ENCODE measurements around the gene E2F8.

DNA sequence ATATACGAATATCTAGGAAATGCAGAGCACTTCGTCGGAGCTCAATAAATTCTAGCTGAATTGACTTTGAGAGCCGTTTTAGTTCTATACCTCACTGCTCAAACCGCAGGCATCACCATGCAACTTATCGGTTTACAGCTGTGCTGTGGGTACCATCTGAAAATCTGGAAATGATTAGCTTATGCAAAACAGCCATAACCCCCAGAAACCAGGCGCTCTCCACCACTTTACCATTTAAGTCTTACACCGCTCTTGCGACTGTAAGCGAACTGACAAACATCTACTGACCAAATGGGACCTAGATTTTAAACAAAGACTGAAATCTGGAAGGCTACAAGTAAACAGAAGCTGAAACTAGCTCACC lies 925 bp downstream of the SPTY2D1 start:
- RRBS, 2 experiments: no CpG with 5 or more reads among the region's 10 CpGs

DNA sequence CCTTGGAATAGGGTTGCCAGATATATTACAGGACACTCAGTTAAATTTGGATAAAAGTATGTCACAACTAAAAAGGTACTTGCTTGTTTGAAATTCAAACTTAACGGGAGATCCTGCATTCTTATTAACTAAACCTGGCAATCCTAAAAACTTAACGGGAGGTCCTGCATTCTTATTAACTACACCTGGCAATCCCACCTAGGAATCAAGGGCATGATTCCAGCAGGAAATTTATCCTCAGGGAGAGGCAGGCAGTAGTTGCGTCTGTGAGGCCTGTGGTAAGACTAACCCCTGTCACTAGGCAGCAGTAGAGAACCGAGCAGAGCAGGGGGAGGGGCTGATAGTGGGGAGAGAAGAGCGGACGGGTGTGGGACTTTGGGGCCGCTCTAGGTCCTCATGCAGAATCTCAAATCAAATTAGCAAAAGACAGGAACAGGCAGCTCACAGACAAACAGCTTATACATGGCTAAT lies 30.2 kb upstream of the TMEM86A start:
- RRBS, 2 experiments: no CpG with 5 or more reads among the region's 7 CpGs

DNA sequence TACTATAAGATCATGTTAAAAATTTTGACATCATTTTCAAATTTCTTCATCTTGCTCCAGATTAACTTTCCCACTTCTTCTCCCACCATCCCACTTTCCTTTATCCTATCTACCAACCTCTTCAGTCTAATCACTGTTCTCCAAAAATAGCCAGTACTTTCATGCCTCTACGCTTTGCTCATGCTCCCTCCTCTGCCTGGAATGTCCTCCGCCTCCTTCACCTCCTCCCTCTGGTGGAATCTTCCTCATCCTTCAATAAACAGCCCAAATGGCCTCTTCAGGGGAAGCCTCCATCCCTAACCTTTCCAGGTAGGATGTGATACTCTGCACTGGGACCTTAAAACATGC lies 7.8 kb upstream of the CSRP3 start:
- RRBS, 2 experiments: no CpG with 5 or more reads among the region's 2 CpGs

- RRBS, 2 experiments: 1 to 2% methylated on average over 56 to 60 of the region's 72 CpGs
Measured at GRCh38 chr11:19240781-19241457, at the start of gene E2F8. E2F8 (minus strand) TSS chr11:19240945.

GRCh38 chr11:19342216-19342508 lies 101.4 kb upstream of the E2F8 start:
- RRBS, 2 experiments: no CpG with 5 or more reads among the region's 1 CpG

GRCh38 chr11:19474819-19475769 lies 234.3 kb upstream of the E2F8 start:
- RRBS, 2 experiments: no CpG with 5 or more reads among the region's 11 CpGs

GRCh38 chr11:19703130-19703634 lies 9.5 kb upstream of the NAV2 start:
- RRBS, 2 experiments: no CpG with 5 or more reads among the region's 7 CpGs

DNA sequence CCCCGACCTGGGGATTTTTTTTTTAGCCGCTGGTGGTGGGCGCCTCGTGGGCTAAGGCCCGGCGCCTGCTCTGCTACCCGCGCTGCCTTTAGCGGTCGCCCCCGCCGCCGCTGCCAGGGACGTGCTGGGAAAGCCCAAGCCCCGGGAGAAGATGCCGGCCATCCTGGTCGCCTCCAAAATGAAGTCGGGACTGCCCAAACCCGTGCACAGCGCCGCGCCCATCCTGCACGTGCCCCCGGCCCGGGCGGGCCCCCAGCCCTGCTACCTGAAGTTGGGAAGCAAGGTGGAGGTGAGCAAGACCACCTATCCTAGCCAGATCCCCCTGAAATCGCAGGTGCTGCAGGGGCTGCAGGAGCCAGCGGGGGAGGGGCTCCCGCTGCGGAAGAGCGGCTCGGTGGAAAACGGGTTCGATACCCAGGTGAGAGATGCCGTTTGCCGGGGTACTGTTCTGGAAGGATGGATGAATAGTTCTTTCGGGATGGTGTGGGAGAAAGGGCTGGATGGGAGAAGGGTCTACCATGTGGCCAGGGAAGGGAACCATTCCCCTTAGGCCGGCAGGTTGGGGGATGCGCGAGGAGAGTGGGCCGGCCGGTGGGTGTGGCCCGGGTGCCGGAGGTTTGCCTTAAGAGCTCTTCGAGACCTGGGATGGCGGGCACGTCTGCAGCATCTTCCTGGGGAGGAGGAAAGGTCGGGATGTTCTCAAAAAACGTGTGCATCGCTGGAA lies 1.1 kb downstream of the NAV2 start:
- RRBS, 2 experiments: 2 to 3% methylated on average over 19 of the region's 50 CpGs

DNA sequence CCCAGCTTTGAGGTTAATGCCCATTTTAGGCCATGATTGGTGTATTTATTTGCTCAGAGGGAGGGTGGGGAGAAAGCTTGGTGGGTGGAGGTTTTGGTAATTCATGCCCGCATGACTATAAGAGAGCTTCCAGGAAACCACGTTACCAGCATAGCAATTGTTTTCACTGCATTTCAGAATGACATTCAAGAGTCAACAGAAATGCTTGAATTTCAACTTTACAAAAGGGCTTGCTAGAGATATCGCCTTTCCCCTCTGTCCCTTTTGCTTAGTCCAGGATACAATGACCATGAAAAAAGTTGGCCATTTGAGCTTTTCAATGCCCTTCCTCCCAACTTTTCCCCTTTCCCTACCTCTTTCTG lies 41.2 kb downstream of the NAV2 start:
- RRBS, 2 experiments: no CpG with 5 or more reads among the region's 3 CpGs

DNA sequence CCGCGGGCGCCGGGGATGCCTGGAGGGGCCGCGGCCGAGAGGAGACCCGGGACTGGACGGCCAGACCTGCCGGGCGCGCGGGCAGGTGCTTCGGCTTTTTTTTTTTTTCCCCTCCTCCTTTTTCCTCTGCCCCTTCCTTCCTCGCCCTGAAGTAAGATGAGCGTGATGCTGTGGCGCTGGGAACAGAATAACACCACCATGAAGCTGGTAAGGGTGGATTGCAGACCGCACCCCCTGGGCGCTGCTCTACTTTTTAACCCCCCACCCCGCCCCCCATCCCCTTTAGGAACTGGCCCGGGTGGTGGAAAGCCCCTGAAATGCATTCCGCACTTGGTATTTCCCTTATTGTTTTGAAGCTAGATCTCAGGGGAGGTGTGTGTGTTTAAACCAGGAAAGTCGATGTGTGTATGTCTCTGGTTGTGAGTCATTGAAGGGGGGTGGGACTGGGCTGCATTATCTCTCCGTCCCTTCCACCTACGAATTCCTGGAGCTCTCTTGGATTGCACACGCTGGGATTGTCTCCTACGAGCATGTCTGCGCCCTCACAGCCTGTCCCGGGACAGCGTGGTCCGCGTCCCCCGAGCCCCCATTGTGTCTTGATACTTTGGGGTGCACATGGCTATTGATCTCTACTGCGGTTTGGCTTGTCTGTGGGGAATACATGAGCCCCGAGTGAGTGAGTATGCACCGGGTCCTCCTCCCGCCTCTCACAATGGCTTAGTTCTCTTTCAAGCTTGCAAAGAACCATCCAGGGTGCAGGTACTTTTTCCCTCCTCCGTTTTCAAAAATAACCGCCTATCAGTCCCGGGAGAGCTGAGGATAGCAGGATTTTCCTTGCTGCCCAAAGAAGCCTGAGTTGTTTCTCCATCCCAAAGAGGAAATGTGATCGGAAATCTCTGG lies 64.9 kb downstream of the NAV2 start:
- RRBS, 2 experiments: 4 to 6% methylated on average over 3 to 5 of the region's 41 CpGs

DNA sequence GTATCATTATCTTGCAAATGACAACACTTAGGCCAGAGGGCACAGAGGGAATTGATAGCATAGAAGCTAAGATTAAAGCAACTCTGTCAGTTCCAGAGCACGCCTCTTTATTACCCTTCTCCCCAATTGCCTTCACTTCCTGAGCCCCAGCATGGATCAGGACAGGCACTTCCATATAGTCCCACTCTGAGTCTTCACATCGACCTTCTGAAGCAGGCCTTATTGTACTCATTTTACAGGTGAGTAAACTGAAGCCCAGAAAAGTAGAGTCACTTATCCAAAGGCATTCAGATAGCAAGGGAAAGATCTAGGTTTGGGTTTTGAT lies 116.9 kb downstream of the NAV2 start:
- RRBS, 2 experiments: no CpG with 5 or more reads among the region's 2 CpGs

GRCh38 chr11:19836804-19837718 lies 124.4 kb downstream of the NAV2 start:
- RRBS, 2 experiments: no CpG with 5 or more reads among the region's 6 CpGs

DNA sequence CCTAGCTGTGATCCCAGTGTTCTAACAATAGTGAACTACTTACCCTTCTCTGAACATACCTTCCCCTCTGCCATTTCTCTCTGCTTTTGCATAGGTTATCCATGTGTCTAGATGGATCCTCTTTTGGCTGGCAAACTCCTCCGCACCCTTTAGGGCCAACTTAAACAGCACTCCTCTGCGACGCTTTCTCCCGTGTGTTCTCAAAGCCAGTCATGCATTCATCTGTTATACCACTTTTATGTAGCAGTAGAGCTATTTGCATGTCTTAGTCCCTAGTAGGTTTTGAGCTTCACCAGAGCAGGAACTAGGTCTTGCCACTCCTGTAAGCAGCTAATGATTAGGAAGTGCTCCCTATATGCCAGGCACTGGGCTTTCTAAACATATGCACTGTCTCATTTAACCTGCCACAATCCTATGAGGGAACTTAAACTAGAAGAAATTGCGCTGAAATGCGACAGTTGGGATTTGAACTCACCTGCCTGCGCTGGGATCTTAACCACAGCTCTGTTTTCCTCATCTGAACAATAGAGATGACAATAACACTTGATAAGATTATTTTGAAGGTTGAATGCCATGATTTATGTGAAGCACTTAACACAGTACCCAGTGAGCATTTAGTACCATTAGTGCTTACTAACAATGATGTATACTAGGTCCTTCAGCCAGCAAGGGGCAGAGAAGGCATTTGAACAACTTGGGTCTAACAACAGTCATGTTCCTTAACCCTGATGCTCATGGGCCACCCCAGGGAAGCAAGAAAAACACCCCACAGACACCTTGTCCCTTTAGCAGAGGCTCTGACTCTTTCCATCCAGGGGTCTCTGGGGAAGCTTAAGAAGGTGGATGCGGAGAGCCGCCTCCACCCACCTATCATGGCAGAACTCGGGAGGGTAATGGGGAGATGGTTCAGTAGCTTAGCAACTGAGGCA lies 180.6 kb downstream of the DBX1 start:
- RRBS, 2 experiments: no CpG with 5 or more reads among the region's 10 CpGs

DNA sequence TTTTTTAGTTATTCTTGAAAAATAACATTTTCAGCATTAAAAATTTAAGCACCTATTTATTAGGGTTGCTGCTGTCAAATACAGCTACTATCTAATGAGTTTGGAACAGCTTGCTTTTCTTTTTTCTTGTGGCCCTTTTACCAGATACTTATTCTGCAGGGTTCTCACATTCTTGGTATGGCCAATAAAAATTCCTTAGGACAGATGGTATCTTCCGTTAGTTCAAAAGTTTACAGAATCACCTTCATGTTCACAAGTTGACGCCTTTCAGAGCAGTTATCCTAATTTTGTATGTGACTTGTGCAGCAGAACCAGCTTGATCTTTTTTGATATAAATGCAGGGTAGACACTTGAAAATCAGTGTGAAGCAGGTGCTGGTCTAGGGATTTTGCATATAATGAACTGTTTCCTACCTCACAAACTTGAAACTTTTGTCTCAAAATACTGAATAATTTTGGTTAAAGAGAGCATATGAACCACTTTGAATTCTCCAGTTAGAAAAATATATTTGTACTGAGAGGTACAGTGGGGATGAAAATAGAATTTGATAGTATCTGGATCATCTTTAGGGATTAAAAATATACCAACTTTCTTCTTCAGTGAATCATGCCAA lies 13.7 kb downstream of the GAS2 start:
- RRBS, 2 experiments: no CpG with 5 or more reads among the region's 2 CpGs

GRCh38 chr11:26087546-26088068 lies 244.3 kb upstream of the ANO3 start:
- RRBS, 2 experiments: no CpG with 5 or more reads among the region's 2 CpGs

- RRBS, 2 experiments: no CpG with 5 or more reads among the region's 10 CpGs
Measured at GRCh38 chr11:26964790-26965222, 29.1 kb upstream of the FIBIN start.

- RRBS, 2 experiments: no CpG with 5 or more reads among the region's 4 CpGs
Measured at GRCh38 chr11:26996337-26996992, 2.6 kb downstream of the FIBIN start.

GRCh38 chr11:27392067-27392534 lies 29.1 kb upstream of the CCDC34 start:
- RRBS, 2 experiments: no CpG with 5 or more reads among the region's 5 CpGs

DNA sequence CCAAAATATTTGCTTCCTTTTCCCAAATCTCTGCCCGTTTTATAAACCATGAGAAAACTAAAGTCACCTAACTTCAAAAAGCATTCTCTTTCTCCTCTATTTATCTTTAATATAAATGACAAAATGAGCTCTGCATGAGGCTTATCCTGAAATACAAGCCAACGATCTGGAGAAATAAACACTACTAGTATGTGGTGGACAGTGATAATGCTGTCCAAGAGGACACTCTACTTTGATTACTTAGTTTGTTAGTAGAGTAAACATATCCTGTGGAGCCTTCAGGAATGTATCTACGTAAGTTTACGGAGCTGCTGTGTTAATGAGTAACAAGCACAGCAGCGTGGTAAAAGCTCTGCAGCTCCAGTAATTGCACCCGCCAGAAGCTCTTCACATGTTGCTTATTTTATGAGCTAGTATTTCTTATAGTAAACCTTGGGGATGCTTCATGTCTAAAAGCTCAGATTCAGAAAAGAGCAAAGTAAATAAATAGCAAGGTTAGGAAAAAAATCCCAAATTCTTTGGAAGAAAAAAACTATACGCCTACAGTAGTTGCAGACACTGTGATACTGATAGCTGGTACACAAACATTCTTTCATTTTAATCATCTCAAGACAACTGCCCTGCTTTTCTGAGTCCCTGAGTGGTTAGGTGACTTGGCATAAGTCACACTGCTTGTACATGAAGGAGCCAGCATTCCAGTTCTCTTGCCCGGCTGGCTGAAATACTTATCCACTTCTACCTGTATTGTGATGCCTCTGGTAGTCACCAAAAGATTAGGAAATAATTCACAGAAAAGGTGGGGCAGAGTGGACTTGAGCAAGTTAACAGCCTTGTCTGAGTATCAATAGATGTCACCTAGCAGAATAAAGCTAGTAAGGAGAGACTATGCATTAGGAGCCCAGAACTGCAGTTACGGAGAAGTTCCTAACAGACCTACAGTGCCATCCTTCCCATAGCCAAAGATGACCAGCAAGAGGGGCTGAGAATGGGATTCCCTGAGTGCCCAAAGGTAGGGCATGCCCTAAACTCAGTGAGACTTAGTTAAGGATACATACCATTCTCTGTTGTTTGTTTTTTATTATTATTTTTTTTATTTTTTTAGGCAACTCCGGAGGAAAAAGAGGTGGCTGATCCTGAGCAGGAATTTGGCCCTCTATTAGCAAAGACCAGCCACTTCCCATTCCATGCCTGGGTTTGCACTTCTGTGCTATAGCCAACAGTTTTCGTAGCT lies 32.9 kb upstream of the CCDC34 start:
- RRBS, 2 experiments: no CpG with 5 or more reads among the region's 11 CpGs

Measured in bronchial epithelial cell (primary cell).